REH cell (cell line): ENCODE measurements around a stretch of chr21.

GRCh38 chr21:39187010-39187699 is 3.9 kb upstream of the PSMG1 start:
- PRO-cap = no peak

DNA sequence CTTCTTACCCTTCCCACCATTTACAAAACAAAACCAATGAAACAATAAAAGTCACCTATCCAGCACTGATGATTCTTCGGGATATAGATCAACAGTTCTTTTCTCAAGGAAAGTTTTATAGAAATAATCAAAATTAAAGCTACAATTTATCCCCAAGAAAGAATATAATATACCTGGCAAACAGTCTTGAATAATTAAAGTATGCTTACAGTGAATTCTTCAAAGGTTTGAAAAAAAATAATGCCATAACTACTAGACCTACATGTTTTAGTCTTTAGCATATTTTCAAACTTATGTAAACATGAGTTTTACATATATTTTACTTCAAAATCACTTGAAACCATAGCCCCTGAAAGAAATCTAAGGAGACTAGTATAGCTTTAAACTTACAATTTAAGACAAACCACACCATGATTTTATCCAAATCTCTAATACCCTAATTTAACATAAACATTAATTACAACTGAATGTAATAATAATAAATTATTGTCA is 42.3 kb upstream of the PSMG1 start:
- PRO-cap = no peak

GRCh38 chr21:39238326-39238858 is 55.1 kb upstream of the PSMG1 start:
- PRO-cap = no peak

GRCh38 chr21:39266172-39266892 is 47.1 kb downstream of the BRWD1 start:
- PRO-cap = no peak

GRCh38 chr21:39346548-39347013 is 2.3 kb downstream of the HMGN1 start:
- PRO-cap = no peak

- PRO-cap = no peak
These were observed 7.9 kb downstream of the GET1 start for GRCh38 chr21:39387965-39388548.

GRCh38 chr21:39579773-39580237 is 32.9 kb upstream of the B3GALT5 start:
- PRO-cap = no peak

- PRO-cap = no peak
These were observed 63.4 kb downstream of the B3GALT5 start for GRCh38 chr21:39676051-39676699.

DNA sequence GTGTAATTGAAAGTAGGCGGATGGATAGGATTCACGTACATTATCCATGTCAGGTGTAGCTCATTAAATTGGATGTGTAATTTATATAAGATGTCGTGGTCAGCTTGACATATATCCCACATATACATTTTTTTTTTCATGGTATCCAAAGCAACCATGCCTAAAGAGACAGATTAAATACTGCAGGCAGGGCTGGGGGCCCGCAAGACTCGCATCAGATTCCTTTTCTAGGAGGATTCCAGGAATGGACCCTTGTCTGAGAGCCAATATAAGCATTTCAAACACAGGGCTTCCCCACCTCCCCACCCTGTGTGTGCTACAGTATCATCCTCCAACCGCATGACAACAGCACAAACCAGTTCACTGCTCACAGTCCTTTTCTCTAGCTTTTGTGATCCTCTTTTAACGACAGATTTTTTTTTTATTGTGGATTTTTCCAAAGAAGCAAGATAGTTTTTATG is 321.0 kb downstream of the PCP4 start:
- PRO-cap = no peak

DNA sequence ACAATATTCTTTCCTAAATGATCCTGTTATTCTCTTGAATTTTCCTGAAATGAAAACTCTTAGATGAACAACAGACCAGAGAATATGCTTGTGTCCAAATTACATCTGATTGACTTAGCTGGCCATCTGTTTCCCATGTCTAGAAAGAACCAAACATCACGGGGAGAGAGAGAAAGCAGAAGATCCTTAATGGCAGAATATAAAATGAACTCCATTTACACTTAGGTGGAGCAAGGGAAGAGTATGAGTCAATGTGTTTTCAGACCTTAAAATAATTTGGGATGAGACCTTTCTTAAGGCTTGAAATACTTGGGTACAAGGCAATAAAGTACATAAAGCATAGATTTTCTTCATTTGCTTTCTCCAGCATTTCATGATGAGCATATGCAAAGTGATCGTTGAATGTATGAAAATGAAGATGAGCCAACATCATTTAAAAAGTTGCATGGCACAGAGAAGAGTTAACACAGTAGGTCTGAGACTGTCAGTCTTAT is 162.1 kb downstream of the DSCAM start:
- PRO-cap = unidirectional peak, minus-strand start at position 170 of the sequence

DNA sequence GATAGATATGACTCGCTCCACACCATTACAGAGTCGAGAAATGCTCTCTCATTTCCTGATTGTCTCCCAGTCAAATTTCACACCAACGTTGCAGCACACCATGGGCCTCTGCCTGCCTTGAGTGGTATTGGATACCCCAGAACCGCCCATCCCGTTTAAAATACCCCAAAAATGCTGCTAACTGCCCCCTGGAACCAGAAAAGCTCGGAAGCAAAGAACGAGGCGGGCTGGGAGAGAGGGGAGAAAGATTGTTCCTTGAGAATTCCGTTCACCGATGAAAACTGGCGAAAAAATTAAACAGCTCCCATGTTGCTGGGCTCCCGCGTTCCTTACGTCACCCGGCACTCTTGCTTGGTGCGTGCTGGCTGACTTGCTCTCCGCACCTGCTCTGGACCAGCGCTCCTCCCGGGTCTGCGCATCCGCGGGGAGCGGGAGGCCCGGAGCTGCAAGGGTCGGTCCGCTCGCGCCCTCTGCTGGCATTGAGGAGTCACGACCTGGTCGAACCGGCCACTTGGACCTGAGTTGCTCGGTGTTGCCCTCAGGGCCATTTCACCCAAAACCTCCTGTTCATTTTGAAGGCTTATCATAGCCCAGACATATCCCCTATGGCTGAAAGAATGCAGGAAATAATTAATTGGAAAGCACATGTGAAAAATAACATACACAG is 99.1 kb upstream of the BACE2 start:
- PRO-cap = unidirectional peak, minus-strand start at position 331 of the sequence

DNA sequence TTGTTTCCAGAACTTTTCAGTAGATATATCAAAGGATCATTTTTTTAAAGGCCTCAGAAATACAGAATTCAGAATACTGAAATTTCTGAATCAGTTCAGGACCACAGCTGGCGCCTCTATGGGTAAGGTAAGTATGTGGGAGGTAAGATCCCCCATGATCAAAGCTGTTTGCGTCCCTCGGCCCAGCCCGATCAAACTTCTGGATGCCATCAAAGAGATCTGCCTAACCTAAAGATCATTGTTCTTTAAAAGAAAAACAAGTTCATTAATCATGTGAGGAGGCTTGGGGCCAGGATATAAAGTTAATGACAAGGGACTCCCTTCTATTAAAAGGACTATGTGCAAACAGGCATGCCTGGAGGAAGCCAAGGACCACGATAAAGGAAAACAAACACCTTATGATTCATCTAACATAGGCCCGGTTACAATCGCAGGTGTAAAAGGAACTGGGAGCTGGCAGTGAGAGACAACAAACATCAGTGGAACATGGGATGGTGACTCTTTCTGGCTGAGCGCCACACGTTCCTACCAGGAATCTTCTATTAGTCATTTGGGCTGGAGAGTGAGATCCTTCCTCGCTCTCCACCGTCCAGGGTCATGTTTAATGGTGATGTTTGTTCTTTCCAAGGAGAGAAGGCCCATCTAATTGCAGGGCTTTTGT is 2.8 kb upstream of the BACE2 start:
- PRO-cap = no peak

DNA sequence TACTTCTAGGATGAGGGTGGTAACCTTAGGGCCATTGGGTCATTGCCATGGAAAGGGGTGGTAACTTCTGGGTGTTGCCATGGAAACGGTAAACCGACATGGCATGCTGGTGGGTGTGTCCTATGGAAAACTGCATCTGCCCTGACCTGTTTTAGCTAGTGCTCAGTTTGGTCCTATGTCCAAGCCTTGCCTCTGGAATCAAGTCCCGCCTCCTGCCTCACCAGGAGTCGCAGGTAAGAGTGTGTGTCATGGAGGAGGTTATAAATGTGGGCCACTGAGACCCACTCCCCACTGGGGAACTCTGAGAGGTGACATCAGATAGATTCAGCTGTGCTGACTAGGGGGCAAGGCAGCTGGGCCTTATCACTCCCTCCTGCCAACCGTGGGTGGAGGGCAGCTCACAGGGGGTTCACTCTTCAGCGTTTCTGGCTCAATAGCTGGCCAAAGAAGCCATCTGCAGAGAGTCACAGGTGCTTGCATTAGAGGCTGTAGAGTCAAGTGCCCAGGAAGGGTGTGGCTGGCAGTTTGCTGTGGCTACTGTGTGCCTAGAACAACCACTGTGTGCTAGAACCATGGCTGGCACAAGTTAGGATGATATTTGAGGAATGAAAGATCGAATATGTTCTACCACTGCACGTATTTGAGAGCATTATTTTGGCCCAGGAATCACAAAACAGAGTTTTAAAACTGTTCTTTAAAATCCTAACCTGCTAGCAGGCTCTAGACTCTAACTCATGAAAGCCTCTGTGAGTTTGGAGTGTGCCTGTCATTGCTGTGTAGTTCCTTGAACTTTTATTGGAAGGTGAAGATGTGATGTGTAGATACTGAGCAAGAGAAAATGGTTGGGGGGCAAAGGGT is 19.1 kb downstream of the BACE2 start:
- PRO-cap = no peak

DNA sequence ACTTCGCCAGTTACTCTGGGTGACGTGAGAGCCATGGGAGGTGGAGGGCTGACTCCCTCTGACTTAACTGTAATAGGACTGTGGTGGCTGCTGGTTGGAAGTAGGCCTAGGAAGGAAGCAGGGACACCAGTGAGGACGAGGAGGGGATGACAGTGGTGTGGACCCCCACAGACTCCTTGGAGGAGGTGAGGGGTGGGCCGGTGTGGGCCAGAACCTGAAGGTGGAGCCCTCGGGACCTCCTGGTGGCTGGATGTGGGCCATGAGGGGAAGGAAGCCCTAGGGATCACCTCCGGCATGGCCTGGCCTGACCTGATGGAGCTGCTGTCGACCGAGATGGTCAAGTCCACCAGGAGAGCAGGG is 54.6 kb downstream of the BACE2 start:
- PRO-cap = no peak

- PRO-cap = no peak
These were observed 73.2 kb upstream of the FAM3B start for GRCh38 chr21:41243224-41243893.

- PRO-cap = no peak
These were observed 36.3 kb upstream of the FAM3B start for GRCh38 chr21:41280272-41280813.

GRCh38 chr21:41369951-41370199 is 8.0 kb downstream of the MX2 start:
- PRO-cap = bidirectional peak, plus-strand start at chr21:41370085, minus-strand start at chr21:41369798

DNA sequence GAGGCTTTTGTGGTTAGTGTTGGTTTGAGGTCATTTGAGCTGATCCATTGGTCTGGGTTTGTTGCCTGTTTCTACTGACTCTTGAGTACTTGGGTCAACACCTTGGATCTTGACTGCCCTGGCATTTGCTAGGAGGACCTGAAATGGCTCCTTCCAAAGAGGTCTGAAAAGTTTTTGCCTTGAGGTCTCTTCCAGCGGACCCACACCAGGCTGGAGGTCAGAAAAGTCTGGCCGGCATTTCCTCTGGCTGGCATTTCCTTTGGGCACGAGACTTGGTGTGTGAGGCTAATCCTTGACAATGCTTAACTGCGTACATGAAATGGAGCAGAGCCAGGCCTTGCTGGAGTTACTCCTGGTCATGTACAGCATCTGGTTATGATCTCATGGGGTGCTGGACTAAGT is 9.4 kb downstream of the MX2 start:
- PRO-cap = no peak

DNA sequence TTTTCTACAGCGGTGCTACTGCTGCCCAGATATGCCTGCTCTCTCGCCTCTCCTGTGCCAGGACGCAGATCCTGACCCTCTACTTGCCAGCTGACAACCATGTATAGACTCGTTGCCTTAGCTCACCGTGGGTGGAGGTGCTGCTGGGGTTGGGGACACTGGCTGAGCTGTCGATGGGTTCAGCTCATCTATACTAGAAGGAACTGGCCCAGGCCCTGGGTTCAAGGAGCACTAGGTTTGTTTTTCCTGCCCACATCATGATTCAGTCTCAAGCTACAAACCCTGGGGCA is 6.1 kb downstream of the MX1 start:
- PRO-cap = no peak

DNA sequence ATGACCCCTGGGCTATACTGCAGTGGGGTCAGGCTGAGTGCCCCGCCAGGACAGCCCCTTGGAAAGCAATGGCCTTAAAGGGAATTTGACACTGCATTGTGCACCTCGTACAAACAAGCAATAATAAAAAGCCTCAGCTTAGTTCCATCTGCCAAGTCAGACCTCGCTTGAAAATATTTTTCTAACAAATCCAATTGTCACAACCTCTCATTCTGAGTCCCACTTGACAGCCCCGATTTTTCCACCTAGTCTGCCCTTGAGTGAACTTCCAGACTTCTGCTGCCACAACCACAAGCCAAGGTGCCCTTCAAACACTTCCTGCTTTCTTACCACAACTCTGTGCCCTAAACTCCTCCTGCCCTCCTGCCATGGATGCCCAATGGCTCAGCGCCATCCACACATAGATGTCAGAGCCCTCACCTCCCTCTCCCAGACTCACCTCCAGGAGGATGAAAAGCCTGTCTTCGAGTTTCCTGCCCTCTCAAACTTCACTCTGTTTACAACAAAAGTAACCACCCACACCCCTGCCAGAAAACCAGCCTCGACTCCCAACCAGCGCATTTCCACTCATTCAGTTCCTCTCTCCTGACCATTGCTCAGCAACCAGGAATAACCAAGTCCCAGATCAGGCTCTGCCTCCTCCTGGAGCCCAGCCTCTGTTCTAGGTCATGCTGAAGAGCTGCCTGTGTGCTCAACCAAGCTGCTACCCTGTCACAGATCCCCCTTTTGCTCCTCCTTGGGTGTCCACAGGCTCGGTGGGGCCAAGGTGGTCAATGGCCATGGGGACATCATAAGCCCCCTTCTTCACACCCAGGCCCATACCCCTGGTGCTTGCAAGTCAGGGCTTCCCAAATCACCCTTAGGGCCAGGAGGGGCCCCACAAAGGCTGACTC is 3.8 kb downstream of the TMPRSS2 start:
- PRO-cap = no peak